Psoas muscle (tissue), 2 donors: ENCODE data around the genes BBIP1 and TECTB.

- PRO-cap, 2 experiments, result peak in 1 of 2 experiments; most common plus-strand start chr10:110733794 (in 1); most common minus-strand start chr10:110733691 (in 1)
Measured at GRCh38 chr10:110733484-110734002, 89.4 kb downstream of the RBM20 start.

DNA sequence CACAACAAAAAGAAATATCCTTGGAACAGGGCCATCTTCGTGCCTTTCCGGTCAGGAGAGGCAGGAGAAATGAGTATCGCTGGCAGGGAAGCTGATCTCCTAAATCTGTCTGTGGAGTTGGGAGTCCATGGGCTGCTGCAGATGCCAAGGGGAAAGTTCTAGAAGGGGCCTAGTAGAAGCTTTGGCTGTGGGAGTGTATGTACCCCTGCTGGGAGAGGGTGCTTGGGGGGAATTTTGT lies 51.1 kb upstream of the PDCD4 start:
- PRO-cap, 2 experiments, result no peak in any of the 2 experiments

- PRO-cap, 2 experiments, result no peak in any of the 2 experiments
Measured at GRCh38 chr10:110867520-110867903, 4.2 kb upstream of the PDCD4 start.

- PRO-cap, 2 experiments, result no peak in any of the 2 experiments
Measured at GRCh38 chr10:110884095-110885007, 12.6 kb downstream of the PDCD4 start.

GRCh38 chr10:110895759-110896708 lies 22.9 kb downstream of the BBIP1 start:
- PRO-cap, 2 experiments, result no peak in any of the 2 experiments

GRCh38 chr10:110919083-110919407 lies at the start of gene BBIP1:
Gene BBIP1 (minus strand): TSS chr10:110919180.
- PRO-cap, 2 experiments, result peak in 2 of 2 experiments; most common plus-strand start chr10:110919329 (in 1); most common minus-strand start chr10:110919152 (in 1)

GRCh38 chr10:111077597-111078254 lies 897 bp downstream of the ADRA2A start:
- PRO-cap, 2 experiments, result no peak in any of the 2 experiments

DNA sequence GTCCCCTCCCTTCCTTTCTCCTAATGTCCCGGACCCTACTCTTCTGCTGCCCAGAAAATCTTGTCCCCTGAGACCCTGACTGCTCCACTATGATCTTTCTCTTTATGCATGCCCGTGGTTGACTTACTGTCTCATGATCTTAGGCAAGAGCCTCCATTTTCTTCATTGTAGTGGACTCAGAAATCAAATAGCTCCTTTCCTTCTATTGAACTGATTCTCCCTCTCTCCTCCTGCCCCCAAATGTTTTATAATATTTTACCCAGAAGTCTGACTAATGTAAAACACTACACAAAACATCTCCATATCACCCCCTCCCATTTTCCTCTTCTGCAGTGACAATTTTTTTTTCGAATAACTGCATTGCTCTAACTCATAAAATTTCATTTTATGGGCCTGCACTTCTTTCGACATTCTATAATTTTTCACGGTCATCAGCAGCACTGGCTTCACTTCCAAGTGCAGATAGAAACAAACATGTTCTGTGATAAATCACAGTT lies 100.3 kb downstream of the GPAM start:
- PRO-cap, 2 experiments, result no peak in any of the 2 experiments

GRCh38 chr10:112262581-112263082 lies 20.6 kb upstream of the TECTB start:
- PRO-cap, 2 experiments, result no peak in any of the 2 experiments

GRCh38 chr10:112275445-112276372 lies 7.5 kb upstream of the TECTB start:
- PRO-cap, 2 experiments, result no peak in any of the 2 experiments

DNA sequence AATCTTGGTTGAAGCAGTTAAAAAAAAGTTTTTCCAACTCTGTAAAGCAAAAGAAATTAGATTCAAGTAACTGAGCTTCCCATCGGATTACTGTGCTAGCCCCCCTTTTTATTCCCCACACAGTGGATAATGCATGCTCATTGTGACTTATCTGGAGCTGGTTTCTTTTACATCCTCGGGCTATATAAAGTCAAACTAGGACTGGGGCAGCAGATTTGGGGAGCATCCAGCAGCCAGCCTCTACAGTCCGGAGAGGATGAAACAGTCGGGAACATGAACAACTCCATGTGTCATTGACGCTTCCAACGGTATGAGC lies at the start of gene TECTB:
TSS of gene TECTB (plus strand) at position 212 of the 316 bp plus-strand sequence.
- PRO-cap, 2 experiments, result no peak in any of the 2 experiments

- PRO-cap, 2 experiments, result no peak in any of the 2 experiments
Measured at GRCh38 chr10:112338883-112339329, 35.0 kb upstream of the ACSL5 start.

- PRO-cap, 2 experiments, result peak in 1 of 2 experiments; most common plus-strand start chr10:112375256 (in 1)
Measured at GRCh38 chr10:112375023-112375854, 1.3 kb downstream of the ACSL5 start.

- PRO-cap, 2 experiments, result no peak in any of the 2 experiments
Measured at GRCh38 chr10:112728828-112729538, 221.1 kb upstream of the TCF7L2 start.

- PRO-cap, 2 experiments, result no peak in any of the 2 experiments
Measured at GRCh38 chr10:112835797-112836500, 114.1 kb upstream of the TCF7L2 start.

- PRO-cap, 2 experiments, result no peak in any of the 2 experiments
Measured at GRCh38 chr10:112913808-112914282, 36.2 kb upstream of the TCF7L2 start.

- PRO-cap, 2 experiments, result no peak in any of the 2 experiments
Measured at GRCh38 chr10:112961494-112962214, 11.6 kb downstream of the TCF7L2 start.

DNA sequence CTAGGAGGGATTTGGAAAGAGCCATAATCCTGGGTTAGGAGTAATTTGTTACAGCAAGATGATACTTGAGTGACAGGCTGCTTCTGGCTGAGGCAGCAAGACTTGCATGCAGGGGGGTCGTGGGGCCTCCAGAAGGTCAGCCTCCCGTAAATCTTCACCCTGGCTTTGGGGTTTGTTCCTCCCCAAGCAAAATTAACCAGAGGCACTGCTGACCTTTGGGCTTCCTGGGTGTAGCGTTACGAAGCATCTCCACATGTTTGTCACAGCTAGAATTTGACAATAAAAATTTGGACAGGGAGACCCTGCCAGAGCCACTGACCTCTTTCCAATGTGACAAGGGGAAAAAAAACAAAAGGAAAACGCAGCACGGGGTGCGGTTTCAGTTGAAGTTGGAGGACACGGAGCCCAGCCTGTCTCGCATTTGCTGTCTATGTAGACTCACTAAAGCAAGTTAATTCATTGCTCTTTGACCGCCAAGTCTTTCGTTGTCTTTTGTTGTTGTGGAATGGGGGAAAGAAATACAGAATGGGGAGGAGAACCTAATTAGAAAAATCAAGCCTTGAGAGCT lies 78.2 kb downstream of the TCF7L2 start:
- PRO-cap, 2 experiments, result no peak in any of the 2 experiments

DNA sequence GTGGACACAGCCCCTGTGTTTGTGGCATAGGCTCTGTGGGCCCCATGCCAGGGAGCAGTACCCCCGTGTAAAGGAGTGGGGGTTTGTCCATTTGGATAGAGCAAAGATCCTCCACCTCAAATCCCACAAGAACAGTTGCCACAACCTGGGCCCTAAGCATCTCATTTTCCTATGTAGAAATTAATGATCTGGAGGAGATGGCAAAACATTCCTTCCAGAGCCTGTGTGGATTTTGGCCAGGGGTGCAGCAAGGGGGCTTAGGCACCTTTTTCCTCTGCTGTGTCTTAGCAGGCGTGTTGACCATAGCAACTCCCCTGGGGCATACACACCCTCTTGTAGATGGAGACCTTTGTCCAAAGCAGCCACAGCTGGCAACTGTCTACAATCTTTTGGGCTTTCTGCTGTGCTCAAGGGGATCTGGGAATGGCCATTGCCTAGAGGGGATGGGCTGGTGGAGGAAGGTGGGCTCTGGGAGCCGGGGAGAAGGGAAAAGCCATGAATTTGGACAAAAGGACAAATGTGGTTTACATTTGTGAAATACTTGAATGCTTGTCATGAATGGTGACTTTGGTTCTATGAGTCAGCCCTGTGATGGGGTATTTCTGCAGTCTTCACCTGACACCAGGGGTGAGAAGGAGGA lies 92.1 kb downstream of the TCF7L2 start:
- PRO-cap, 2 experiments, result no peak in any of the 2 experiments

DNA sequence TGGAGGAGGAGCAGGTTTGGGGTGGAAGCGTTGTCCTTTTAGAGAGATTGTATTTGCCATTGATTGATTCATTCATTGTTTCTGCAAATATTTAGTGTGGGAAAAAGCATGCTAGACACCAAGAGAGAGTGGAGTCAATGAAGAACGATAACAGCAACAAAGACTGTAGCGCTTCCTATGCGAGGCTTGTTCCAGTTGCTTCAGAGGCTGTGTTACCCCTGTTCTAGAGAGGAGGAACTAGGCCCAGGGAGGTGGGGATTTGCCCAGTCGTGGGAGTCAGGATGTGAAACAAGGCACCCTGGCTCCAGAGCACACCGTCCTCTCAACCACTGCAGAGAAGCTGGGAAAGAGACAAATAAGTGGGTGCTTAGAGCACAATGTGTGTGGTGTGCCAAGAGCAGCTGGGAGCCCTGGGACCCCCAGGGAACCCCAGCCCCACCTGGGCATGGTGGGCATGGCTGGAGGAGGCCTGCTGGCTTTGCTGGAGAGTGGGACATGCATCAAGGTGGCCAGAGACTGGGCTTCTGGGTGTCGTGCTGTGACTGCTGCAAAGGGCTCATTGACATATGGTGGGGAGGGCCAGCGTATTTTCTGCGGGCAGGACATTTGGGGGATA lies 95.1 kb downstream of the TCF7L2 start:
- PRO-cap, 2 experiments, result no peak in any of the 2 experiments